Mucosa of descending colon (tissue), 1 donor: ENCODE data around the gene SPAG9.

DNA sequence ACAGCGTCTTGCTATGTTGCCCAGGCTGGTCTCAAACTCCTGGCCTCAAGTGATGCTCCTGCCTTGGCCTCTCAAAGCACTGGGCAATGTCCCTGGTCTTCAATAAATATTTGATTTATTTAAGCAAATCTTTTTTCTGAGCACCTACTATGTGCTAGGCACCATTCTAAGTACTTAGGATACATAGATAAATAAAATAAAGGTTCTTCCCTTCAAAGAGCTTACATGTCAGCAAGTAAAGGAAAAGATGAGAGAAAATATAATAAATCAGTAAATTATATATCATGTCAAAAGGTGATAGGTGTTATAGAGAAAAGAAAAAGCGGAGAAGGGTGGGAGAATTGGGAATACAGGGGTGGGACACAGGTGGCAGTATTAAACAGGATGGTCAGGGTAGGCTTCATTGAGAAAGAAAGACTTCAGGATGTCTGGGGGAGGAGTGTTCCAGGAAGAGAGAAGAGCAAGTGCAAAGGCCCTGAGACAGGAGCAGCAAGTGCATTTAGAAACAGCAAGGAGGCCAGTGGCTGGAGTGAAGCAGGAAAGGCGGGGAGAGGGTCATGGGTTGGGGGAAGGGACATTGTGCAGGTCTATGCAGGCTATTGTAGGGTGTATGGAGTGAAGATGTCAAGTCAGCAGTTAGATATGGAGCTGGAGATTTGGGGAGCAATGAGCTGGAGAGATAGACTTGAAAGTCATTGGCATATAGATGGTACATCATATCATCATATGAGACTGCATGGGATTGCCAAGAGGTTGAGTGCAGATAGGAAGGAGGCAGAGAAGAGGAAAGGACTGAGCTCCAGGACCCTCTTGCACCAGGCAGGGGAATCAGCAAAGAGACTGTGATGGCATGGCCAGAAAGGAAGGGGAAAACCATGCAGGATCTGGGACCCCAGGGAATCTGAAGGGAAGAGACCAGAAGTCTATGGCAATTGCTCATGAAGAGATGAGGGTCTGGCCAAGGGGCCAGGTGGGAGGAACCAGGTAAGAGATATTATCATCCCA, 11.4 kb downstream of the ABCC3 start:
- PRO-cap: no peak

- PRO-cap: no peak
These were observed 17.7 kb downstream of the ANKRD40 start for GRCh38 chr17:50689841-50690564.

- PRO-cap: no peak
These were observed 12.2 kb downstream of the LUC7L3 start for GRCh38 chr17:50731501-50732011.

DNA sequence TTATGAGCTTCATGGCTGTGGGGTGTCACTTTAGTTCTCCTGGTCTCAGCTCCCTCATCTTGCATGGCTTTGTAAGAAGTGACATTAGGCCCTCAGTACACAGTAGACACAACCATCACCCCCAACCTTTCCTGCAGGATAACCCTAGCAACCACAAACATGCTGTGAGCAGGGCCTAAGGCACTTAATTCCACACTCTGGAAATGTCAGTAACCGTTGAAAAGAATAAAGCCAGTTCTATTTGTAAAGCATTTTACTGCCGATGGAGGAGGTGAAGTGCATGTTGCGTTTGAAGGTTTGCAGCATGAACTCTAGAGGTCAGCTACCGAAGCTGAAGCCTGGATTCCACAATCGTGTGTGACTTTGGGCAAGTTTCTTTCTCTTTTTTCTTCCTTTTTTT, 25.9 kb upstream of the TOB1 start:
- PRO-cap: no peak

DNA sequence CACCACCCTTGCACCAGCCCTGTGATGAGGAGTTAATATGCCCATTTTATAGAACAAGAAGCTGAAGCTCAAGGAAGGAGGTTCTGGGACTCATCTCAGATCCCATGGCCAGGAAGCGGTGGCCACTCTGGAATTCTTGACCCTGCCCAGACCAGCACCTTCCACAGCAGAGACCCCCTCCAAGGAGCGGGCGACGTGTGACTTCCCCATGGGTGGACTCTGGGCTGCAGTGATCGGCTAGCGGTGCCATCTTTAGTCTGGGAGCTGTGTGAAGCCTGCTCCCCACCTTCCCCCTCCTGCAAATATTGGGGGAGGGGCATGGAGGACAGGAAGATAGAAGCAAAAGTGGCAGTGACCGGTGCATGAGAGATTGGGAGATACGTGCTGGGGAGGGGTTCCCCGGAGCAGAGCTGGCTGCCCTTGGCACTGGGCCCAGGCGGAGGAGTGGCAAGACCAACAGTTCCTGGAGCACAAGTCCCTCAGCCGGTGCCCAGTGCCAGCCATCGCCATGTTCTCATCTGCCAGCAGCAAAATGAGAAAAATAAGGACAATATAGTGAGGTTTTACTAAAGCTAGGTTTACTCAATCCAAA, 81.9 kb upstream of the TOB1 start:
- PRO-cap: bidirectional peak, plus-strand start at position 473 of the sequence, minus-strand start at position 412 of the sequence

DNA sequence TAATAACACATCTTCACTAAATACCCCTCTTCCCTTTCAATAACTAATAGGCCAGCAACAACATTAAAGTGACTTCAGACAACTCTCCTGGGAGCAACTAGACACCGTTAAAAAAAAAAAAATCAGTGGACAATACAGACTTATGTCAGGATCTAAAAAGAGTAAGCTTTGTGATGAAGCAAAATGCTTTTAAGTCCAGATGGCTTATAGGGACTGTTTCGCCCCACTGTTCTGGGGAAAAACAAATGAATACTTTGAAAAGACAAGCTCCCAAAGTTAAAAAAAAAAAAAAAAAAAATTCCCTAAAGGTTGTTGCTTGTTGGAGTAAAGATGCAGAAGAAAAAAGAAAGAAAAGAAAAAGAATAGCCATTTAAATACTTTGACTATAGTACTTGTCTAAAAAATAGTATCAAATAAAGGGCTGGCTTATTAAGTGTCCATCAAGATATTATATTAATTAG, 28.9 kb downstream of the SPAG9 start:
- PRO-cap: no peak

- PRO-cap: bidirectional peak, plus-strand start at chr17:51120411, minus-strand start at chr17:51120394; bidirectional peak, plus-strand start at chr17:51121017, minus-strand start at chr17:51120865
These were observed at the start of gene SPAG9 for GRCh38 chr17:51120295-51120926. Gene SPAG9, minus strand, starts transcription at chr17:51120868.

DNA sequence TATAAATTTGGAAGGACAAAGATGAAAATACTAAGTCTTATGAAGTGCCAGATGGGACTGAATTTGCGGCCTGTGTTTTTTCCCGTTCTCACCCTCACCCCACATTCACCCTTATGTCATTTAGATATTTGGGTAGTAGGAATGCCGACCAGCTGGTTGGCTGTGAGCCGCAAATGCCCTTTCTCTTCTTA, 1.5 kb upstream of the SPAG9 start:
- PRO-cap: no peak

DNA sequence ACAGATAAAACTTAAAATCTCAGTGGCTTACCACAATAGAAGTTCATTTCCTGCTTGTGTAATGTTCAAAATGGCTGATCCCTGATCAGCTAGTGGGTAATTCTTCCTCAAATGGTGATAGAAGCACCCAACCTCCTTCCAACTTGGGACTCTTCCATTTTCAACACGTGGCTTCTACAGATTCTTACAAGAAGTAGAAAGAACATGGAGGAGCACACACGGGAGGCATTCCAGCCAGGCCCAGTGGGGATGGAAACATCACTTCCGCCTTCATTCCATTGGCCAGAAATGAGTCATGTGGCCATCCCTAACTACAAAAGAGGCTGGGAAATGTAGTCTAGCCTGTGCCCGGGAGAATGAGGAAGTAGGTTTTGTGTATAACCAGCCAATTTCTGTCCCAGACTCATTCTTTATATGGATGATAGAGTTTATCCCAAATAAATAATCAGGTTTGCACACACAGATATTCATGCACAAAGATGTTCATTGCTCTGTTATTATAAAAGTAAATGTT, 112.3 kb downstream of the UTP18 start:
- PRO-cap: no peak

- PRO-cap: no peak
These were observed 175.2 kb downstream of the UTP18 start for GRCh38 chr17:51435600-51435972.

DNA sequence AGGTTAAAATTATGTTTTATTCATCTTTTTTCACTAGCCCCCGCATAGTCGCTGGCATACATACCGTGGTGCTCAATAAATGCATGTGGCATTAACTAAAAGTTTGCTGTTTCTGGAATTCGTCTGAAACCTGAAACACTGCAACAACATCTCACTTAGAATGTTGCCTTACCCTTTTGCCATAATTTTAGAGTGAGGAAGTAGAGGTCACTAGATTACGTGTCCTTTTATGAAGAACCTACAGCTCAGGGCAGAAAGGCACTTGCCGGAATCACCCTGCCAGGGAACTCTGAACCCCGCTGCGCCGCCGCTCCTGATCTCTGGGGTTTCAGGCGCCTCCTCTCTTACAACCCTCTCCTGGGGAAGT, 1.3 kb upstream of the HLF start:
- PRO-cap: no peak

GRCh38 chr17:55446929-55447360, 25.3 kb upstream of the MMD start:
- PRO-cap: no peak

- PRO-cap: no peak
These were observed 12.9 kb downstream of the PCTP start for GRCh38 chr17:55763716-55764253.

DNA sequence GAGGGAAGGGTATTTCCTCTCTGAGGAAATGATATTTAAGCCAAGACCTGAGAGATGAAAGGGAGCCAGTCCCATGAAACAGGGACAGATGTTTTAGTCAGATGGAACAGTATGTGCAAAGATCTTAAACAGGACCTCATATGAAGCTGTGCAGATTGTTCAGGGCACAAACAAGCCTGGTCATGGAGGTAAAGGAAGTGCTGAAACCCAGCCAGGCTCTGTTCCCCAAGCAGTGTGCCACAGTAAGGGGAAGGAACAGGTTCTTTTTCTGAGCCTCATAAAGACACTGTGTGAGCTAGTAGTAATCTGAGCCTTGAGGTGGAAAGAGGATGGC, 159.9 kb downstream of the ANKFN1 start:
- PRO-cap: no peak

- PRO-cap: no peak
These were observed 3.1 kb downstream of the NOG start for GRCh38 chr17:56596338-56597228.

DNA sequence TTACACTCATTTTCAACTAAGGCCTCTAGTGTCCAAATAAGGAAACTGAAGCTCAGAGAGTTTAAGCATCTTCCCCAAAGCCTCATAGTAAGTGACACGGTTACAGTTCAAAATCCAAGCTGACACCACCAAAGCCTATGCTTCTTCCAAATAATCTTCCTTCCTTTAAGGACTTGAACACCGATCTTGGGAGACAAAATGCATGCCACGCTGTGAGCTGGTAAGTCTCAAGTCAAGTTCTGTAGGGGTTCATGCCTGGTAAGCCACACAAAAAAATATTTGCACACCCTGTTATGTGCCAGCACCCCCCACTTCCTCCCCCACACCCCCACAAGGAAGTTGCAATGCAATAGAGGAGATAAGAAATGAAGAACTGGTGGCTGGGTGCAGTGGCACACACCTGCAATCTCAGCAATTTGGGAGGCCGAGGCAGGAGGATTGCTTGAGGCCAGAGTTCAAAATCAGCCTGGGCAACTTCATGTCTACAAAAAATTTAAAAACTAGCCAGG, 5.6 kb downstream of the NOG start:
- PRO-cap: no peak

- PRO-cap: no peak
These were observed 78.9 kb downstream of the C17orf67 start for GRCh38 chr17:56754876-56755251.

DNA sequence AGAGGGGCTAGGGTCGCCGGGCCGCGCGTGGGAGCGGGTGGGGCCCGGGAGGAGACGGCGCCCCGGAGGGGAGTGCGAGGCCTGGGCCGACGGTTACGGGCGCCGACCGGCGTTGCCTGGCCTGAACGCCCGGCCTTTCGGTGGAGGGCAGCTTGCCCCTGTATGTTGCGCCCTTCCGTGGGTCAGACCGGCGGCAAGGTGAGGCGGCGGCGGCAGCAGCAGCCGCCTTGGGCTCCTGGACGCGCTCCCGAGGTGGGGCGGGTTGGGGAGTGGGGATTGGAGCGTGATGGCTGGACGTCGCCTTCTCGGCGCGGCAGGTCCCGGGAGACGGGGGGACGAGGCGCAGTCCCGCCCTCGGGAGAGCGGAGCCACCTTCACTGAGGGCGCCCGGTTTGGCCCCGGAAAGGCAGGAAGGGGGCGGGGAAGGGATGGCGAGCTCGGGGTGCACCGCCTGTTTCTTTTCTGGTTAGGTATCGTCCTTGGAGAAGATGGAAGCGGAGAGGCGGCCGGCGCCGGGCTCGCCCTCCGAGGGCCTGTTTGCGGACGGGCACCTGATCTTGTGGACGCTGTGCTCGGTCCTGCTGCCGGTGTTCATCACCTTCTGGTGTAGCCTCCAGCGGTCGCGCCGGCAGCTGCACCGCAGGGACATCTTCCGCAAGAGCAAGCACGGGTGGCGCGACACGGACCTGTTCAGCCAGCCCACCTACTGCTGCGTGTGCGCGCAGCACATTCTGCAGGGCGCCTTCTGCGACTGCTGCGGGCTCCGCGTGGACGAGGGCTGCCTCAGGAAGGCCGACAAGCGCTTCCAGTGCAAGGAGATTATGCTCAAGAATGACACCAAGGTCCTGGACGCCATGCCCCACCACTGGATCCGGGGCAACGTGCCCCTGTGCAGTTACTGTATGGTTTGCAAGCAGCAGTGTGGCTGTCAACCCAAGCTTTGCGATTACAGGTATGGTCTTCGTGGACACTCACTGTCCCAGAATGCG, 651 bp downstream of the DGKE start:
- PRO-cap: unidirectional peak, plus-strand start at position 185 of the sequence; bidirectional peak, plus-strand start at position 473 of the sequence, minus-strand start at position 394 of the sequence; bidirectional peak, plus-strand start at position 748 of the sequence, minus-strand start at position 565 of the sequence

GRCh38 chr17:56888095-56889067, 25.5 kb downstream of the TRIM25 start:
- PRO-cap: bidirectional peak, plus-strand start at chr17:56888942, minus-strand start at chr17:56888789

DNA sequence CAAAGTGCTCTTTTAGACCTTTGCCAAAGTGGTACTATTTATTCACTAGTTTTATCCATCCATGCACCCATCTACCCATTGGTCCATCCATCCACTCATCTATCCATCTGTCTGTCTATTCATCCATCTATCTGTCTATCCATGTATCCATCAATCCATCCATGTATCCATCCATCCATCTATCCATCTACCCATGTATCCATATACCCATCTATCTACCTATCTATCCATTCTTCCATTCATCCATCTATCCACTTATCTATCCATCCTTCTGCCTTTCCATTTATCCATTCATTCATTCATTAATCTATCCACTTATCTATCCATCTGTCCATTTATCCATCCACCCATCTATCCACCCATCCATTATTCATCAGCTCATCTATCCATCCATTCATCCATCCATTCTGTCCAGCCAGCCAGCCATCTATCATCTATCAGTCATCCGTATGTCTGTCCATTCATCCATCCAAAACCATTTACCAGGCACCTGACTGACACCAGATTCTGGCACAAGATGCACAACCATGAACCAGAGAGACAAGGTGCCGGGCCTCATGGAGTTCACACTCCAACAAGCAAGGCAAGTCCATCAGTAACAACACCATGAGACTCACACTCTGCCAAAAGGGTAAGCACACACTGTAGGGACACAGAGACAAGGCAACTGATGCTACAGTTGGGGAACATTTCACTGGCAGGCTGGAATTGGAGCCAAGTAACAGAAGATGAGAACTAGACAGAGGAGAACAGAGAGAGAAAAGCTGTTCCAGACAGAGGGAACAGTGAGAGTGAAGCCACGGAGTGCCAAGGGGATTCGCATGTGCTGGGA, 21.4 kb downstream of the TRIM25 start:
- PRO-cap: no peak